Bronchial lymph node (tissue), 1 donor: ENCODE results near the genes MCRIP1 and PCYT2.

GRCh38 chr17:81406351-81406946 lies 11.2 kb downstream of the BAHCC1 start:
- PRO-cap = no peak

DNA sequence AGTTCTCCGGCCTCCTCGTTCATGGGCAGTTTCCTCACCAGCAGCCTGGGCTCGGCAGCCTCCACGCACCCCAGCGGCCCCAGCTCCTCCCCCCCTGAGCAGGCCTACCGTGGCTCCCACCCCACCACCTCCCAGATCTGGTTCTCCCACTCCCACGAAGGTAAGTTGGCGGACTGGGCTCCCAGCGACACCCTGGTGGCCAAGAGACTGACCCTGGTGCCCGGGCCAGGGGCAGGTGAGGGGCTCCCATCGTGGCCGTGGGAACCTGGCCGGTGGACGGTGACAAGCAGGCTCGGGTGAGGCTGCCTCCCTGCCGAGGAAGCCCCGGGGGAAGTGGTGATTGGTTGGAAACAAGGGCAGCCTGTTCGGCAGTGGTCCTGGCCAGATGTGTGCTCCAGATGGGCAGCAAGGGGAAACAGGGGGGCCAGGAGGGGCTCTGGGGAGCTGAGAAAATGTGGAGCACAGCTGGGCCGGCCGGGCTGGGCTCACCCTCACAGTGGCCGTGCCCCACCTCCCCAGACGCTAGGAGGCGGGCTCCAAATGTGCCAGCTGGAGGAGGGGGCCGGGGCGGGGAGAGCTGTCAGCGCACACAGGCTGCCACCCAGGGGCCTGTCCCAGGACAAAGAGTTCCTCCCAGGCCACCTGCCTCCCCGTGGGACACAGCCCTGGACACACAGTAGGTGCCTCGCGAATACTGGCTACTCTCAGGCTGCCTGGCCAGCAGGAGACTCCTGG lies 31.7 kb downstream of the BAHCC1 start:
- PRO-cap = no peak

- PRO-cap = no peak
Measured at GRCh38 chr17:81464447-81465541, 47.8 kb downstream of the ACTG1 start.

GRCh38 chr17:81653369-81653900 lies 2.9 kb downstream of the PDE6G start:
- PRO-cap = no peak

- PRO-cap = no peak
Measured at GRCh38 chr17:81684286-81685628, 946 bp downstream of the HGS start.

GRCh38 chr17:81701536-81701882 lies 1.7 kb upstream of the MRPL12 start:
- PRO-cap = no peak

- PRO-cap = no peak
Measured at GRCh38 chr17:81815628-81816084, 11.7 kb downstream of the GCGR start.

DNA sequence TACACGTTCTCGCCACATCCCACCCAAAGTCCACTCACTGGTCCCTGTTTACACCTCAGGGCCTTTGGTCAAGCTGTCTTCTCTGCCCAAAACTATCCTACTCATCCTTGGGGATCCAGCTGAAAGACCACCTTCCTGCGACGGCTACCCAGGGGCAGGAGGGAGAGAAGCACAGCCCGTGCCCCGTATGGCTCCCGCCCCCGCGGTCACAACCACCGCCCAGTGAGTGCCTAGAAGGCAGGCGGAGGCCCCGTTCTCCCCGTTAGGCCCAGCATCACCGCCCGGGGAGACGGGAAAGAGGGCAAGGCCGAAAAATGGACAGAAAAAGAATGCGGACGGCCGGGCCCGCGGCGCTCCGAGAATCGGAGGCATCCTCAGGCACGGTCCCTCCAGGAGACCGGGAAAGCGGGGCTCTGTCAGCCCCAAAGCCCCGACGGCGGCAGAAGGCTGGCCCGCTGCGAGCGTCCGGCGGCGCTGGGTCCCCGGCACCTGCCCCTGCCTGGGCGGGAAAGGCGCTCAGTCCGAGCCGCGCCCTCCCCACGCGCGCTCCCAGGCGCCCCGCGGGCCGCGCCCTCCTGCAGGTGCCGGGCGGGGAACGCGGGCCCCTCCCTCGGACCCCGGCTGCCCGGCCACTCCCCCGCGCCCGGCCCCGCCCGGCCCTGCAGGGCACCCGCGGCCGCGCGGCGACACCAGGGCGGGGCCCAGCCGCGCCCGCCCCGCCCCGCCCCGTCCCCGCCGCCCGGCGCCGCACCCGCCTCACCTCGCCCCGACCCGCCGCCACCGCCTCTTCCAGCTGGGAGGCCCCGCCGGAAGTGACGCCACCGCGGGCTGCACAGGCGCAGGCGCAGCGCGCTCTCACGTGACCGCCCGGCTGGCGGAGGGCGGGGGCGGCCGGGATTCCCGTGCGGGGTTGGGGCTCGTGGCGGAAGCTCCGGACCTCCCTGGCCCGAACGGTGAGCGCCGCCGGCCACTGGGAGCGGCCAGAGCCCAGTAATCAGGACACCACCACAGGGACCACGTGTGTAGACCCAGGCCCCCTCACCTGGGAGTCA lies at the start of gene MCRIP1:
MCRIP1 (minus strand) TSS at position 814 of the 1,052 bp plus-strand sequence.
- PRO-cap = bidirectional peak, plus-strand start at position 874 of the sequence, minus-strand start at position 789 of the sequence

DNA sequence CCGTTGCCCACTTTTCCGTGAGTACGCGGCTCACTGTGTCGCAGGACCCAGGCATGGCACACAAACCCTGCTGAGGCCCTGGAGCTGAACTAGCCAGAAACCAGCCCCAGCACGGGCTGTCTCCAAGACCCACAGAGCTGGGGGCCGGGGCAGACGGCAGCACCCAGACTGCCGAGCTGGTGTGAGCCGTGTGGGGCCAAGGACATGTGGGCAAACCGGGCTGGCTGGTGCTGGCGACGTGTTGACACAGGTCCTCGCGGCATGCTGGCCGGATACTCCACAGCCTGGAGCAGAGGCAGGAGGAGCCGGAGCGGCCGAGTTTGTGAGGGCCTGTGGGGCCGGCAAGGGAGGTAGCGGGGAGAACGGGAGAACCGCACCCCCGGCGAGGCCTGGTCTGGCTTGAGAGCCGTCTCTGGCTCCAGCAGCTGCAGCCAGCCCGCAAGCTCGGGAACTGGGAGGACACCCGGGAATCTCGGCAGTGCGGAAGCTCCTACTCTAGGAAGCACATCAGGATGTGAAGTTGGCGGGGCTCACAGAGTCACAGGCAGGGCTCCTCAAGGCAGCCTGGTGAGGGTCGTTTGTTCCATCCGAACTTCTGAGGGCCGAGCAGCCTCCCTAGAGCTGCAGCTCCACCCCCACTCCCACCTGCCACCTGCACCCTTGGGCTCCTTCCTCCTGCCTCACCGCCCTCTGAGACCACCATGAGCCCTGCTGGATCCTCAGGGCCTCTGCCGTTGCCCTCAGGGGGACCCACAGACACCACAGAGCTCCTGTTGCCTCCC lies 6.6 kb upstream of the PPP1R27 start:
- PRO-cap = no peak

DNA sequence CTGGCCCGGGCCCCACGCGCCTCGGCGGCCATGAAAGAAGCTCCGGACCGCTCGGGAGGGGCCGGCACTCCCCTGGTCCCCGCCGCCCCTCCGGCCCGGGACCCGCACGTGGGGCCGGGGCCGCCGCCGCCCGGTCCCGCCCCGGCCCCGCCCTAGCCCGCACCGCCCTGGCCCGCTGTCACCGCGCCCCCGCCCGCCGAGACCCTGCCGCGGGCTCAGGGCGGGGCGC lies 267 bp downstream of the ARHGDIA start:
- PRO-cap = no peak

- PRO-cap = no peak
Measured at GRCh38 chr17:81902436-81903000, 480 bp downstream of the NPB start.

DNA sequence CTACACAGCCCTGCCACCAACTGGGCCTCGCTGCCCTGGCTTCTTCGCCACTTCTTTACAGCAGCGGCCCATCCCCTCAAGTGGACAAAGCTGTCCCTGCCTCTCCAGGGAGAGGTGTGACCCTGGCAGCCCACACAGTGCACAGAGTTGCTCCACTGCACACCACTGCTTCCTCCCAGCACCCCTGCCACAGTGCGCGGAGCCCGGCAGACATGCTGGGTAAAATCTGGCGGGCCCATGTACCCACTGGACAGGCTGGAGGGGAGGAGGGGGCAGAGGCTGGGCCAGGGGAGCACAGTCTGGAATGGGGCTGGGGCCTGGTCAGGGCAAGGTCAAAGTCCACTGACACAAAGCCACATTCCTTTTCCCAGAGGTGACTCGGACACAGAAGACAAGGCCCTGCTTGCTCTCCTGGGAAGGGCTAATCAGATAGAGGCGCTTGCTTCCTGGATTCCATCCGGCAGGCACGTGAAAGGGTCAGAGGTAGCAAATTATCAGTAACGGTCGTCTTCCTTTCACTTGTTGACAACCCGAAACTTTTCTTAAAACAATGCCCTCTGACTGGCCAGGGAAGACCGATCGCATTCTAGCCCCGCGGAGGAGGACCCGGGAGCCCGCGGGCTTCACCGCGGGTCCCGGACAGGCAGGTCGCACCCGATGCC lies 832 bp downstream of the PCYT2 start:
- PRO-cap = no peak

DNA sequence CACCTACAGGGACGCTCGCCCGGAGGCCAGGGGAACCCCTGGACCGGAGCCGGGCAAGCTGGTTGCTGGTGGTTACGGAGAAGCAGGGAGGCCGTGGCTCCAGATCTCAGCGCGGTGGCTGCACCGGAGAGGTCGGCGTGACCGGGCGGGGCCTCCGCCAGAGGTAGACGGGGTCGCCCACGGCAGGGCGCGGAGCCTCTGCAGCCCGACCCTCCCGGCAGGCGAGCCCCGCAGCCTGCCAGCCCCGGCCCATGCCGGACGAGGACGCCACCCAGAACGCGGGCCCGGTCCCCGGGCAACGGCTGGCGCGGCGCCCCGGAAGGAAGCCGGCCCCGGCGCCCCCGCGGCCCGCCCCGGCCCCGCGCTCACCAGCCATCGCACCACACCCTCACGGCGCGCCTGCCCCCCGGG lies 296 bp downstream of the PCYT2 start:
- PRO-cap = no peak

DNA sequence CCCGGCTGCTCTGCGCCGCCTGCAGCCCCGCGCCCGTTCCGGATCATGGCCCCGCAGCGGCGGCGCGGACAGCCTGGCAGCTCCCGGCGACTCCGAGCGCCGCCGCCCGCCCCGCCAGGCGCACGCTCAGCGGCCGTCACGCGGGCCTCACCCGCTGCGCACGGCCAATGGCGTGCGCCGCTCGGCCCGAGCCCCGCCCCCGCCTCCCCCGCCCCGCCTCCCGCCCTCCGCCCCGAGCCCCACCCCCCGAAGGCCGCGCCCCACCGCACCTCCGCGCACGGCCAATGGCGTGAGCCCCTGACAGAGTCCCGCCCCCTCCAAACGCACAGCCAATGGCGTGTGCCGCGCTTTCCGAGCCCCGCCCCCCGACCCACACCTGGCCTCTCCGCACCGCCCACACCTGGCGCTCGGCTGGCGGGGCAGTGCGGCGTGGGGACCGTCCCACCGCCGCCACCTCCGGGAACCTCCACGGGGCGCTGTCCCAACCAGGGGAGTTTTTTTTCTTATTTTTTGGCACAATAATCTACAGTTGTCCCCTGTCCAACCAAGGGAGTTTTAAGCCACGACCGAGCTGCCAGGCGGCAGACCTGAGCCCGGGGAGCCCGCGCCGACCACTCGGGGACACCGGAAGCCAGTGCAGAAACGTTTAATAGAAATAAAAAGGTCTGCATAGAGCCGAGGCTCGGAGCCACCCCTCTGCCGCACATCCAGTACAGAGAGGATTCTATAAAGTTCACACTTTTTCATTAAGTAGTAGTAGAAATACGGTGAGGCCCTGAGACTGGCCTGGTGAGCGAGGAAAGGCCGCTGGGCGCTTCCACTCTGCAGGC lies at the start of gene PCYT2:
PCYT2 (minus strand) TSS at position 91 of the 830 bp plus-strand sequence.
- PRO-cap = unidirectional peak, minus-strand start at position 94 of the sequence; bidirectional peak, plus-strand start at position 422 of the sequence, minus-strand start at position 131 of the sequence

DNA sequence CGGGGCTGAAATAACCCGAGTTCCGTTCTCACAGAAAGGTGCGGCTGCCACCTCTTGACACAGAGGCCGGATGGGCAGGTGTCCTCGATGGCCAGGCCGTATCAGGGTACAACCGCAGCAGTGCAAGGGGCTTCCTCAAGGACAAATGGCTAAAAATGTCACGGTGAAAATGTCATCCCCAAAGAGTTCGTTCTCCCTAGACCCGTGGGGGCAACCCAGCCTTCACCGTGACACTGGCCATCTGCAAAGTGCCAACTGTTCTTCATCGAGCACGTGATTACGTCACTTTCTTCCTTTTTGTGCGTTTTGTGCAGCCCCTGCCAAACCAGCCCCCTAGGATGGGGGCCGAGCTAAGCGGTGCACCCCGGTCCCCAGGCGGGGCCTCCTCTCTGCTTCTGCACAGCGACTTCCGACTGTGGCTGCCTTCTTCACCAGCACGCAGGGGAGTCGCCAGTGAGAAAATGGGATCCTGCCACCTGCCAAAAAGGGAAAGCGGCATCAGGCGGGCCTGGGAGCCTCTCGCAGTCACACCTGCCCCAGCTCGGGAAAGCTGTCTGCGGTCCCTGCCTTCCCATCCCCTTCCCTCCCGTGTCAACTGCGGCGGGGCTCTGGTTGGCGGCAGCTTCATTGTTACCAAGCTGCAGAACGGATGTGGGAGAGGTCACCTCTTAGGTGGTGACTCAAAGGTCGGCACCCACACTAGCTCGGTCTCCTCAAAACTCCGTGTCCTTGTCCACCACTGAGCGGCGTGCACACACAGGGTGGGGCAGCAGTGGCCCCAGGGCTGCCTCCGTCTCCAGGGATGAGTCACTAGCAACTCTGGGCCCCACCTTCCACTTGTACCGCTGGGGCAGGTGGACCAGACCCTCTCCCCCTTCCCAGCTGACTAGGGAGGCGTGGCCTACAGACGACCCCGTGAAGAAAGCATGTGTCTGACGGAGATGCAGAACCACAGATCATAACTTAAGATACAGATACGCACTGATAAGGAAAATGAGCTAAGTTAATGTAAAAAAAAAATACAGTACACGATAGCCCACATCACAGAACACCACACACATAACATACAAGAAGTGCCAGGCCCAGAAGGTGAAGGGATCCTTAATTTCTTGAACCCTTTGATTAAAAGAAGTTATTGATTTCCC lies 1.3 kb upstream of the PCYT2 start:
- PRO-cap = no peak

GRCh38 chr17:81913965-81915055 lies 3.1 kb upstream of the PCYT2 start:
- PRO-cap = no peak

- PRO-cap = no peak
Measured at GRCh38 chr17:81928666-81929118, 1.2 kb upstream of the MAFG start.

GRCh38 chr17:81976208-81977308 lies 871 bp upstream of the ASPSCR1 start:
- PRO-cap = no peak

DNA sequence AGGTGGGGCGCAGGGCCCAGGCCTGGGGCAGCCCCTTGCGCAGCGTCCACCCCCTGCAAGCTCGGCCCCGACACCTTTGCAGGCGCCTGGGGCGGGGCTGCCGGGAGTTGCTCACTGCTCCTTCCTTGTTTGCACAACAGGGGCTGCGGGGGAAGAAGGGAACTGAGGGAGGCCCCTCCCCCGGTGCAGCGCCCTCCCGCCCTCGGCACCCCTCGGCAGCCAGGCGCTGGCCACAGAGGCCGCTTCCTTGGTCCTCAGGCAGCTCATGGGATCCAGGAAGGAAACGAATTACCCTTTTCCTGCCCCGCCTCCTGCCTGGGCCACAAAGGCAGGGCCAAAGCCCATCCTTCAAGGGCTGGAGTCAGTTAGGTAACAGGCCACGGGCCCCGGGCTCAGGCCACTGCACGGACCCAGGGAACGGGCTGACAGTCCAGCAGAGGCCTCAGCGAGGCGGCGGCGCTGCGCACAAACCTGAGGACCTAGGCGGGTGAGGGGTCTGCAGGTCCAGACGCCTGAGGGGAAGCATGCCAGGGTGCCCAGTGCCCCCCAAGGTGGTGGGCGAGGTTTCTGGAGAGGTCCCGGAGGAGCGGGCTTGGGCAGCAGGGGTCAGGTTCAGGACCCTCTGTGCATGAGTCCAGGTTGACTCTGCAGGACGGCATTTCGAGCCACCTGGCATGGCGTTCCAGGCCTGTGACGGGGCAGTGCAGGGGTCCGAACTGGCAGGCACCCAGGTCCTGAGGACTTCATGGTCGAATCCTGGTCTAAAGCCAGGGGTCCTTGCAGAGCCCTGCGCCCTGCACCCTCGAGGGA lies 3.2 kb downstream of the SLC16A3 start:
- PRO-cap = bidirectional peak, plus-strand start at position 351 of the sequence, minus-strand start at position 64 of the sequence

DNA sequence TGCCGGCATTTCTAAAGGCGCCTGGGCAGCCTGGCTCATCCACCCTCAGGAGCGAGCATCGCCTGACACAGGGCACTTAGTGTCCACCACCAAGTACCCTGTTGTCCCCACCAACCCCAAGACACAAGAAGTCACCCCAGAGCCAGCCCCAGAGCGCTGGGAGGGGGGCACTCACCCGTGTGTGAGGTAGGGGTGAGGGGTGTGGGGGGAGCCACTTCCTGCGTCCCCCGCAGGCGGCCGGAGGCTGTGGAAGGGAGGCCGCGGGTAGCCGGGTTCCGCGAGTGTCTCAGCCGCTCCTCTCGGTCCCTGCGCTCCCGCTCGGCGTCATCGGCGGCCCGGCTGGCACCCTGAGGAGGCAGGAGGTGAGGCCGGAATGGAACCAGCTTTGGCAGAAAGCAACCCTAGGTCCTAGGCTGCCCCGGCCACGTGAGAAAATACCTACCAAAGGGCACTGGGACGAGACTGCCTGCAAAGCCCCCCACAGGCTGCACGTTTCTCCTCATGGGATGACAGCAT lies 20.5 kb downstream of the SLC16A3 start:
- PRO-cap = no peak